Heart (tissue), 3 donors: Measurements from ENCODE around the genes NCAN and MAU2.

DNA sequence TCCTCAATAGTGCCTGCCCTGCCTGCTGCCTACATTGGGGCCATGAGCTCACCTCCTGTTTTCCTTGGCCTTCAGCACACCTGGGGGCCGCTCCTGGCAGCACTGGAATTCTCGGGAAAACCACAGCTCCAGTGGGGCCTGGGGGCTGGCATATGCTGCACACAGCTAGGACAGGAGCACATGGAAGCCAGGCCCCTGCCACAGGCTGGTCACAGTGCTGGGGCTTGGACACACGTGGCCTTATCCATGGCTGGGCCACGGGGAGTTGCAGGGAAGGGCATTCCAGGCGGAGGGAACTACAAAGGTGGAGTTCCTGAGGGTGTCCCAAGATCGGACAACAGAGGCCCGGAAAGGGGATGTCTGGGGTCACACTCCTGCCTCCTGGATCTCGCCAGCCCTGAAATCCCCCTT, 2.5 kb upstream of the COMP start:
- RAMPAGE, long total RNA, 2 experiments, result no peak in any of the 2 experiments

GRCh38 chr19:18850396-18850986, 18.7 kb downstream of the UPF1 start:
- RAMPAGE, long total RNA, 2 experiments, result no peak in any of the 2 experiments

GRCh38 chr19:18900695-18901309, 4.8 kb upstream of the CERS1 start:
- RAMPAGE, long total RNA, 2 experiments, result no peak in any of the 2 experiments

DNA sequence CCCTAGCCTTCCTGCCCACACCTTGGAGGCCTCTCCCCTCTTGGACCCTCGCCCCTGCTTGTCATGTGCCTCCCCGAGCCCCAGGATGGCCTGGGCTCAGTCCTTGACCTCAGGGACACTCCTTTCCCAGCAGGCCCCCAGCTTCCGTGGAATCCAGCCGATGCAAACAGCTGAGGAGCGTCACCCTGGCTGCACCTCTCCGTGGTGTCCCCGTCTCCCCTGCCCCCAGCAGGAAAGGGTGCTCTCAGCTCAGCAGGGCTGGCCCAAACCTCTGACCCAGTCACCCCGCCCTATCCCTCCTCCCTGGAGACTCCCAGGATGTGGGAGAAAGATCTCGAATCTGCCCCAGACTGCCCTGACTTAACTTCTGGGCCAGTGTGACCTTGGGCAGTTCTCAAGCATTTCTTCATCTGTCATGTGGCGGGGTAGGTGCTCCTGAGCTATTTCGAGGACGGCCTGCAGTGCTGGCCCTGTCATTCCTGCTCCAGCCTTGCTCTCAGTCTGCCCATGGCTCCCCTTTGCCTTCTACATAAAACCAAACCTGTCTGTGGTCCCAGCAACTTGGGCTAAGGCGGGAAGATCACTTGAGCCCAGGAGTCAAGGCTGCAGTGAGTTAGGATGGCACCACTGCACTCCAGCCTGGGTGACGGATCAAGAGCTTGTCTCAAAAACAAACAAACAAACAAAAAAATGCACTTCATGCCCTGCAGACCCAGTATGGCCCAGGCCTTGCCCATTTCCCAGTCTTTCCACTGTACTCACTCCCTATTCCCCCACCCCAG, 4.5 kb upstream of the SLC25A42 start:
- RAMPAGE, long total RNA, 2 experiments, result no peak in any of the 2 experiments

GRCh38 chr19:19065409-19065827, 1.6 kb downstream of the SLC25A42 start:
- RAMPAGE, long total RNA, 2 experiments, result no peak in any of the 2 experiments

DNA sequence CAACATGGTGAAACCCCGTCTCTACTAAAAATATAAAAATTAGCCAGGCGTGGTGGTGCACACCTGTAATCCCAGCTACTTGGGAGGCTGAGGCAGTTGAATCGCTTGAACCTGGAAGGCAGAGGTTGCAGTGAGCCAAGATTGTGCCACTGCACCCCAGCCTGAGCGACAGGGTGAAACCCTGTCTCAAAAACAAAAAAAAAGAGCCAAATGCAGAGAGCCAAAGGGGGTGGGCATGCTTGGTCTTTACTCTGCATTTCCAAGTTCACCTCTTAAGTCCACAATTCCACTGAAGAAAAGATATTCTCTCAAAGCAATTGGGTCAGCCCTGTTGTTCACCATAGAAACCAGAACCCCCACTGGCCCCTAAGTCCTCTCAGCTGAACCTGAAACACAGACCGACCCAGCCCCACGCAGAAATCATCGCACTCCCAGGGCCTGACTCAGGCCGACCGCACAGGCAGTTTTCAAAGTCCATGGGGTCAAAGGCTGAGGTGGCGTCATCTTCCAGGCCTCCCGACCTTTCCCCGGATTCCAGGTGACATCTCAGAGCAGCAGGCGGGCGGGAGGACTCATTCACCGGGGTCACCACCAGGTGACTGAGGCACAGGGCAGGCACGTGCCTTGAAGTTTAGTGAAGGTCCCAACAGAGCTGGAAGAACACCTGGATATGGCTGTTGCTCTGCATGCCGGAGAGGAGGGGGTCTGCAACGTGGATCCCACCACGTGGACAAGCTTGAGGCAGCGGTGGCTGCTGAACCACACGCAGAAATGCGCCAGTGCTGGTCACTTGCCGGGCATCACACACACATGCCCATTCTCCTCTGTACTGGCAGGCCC, 33.2 kb downstream of the SLC25A42 start:
- RAMPAGE, long total RNA, 2 experiments, result no peak in any of the 2 experiments

DNA sequence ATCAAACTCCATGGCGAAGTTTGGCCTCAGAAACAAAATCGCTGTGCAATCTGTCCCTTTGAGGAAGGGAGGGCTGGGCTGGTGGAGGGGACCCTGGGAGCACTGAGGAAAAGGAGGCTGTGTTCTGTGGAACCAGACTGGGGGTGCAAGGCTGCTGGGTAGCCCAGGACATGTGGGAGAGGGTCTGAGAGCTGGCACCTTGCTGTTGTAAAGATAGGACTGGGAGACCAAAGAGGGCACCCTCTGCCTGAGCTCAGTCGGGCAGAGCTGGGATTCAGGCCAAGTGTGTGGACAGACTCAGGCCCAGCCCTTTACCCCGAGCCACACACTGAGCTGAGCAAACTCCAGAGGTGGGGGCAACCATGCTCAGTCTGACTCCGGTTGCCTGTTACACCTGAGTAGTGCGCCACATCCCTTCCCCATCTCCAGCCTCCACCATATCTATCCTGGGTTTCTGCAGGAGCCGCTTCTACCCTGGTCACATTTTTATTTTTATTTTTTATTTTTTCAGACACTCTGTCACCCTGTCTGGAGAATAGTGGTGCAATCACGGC, 35.5 kb downstream of the SLC25A42 start:
- RAMPAGE, long total RNA, 2 experiments, result no peak in any of the 2 experiments

DNA sequence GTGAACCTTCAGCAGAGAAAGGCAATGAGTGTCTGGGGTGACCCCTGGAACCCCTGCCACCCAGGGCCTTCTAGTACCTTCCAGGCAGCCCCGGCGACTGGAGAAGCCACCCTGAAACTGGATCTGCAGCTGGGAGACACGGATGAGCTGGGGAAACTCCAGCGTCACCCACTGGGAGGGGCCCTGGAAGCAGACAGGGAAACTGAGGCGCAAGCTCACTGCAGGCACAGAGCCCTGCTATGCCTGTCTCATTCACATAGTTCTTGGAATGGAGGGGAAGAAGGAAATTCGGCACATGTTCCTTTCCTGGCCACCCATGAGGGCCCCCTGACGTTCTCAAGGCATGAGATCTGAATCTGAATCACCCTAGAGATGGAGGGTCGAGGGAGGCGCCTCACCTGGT, 820 bp downstream of the NR2C2AP start:
- RAMPAGE, long total RNA, 2 experiments, result no peak in any of the 2 experiments

GRCh38 chr19:19211619-19212246, at the start of gene NCAN:
TSS of gene NCAN (plus strand) at chr19:19211958.
- RAMPAGE, long total RNA, 2 experiments, result no peak in any of the 2 experiments

DNA sequence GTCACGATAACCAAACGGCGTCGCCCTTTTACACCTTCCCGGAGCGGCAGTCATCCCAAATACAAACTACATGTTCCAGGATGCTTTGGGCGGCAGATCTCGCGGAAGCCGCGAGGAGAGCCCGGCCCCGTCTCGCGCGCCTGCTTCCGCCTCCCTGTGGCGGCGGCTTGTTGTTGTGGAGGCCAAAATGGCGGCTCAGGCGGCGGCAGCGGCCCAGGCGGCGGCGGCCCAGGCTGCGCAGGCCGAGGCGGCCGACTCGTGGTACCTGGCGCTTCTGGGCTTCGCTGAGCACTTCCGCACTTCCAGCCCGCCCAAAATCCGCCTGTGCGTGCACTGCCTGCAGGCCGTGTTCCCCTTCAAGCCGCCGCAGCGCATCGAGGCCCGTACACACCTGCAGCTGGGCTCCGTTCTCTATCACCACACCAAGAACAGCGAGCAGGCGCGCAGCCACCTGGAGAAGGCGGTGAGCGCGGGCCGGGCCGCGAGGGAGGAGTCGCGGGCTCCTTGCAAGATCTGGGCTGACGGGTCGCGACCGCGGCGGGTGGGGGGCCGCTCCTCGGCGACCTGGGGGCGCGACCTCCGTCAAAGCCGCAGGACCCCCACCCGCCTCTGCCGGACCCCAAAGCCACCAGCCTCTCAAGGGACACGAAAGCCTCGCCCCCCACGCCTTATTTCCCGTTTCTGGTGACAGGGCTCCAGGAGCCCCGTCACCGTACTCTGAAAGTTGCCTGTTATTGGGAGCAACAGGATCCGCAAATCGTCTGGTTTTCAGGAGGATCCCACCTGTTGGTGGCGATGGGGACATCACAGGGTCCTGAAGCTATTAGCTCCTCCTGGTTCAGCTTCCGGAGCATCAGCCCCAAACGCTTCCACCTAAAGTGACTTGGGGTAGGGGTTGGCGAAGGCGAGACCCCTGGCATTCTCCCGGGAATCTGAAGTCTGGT, at the start of gene MAU2:
MAU2 (plus strand) TSS at position 157 of the 944 bp plus-strand sequence.
- RAMPAGE, long total RNA, 2 experiments, result start-site peak on the plus strand in 1 of 2 experiments, centred at position 175 of the sequence, 264 reads per replicate

- RAMPAGE, long total RNA, 2 experiments, result no peak in any of the 2 experiments
These were observed 30.2 kb upstream of the GATAD2A start for GRCh38 chr19:19375281-19375589.

- RAMPAGE, long total RNA, 2 experiments, result no peak in any of the 2 experiments
These were observed 47.3 kb downstream of the TSSK6 start for GRCh38 chr19:19467782-19468779.

DNA sequence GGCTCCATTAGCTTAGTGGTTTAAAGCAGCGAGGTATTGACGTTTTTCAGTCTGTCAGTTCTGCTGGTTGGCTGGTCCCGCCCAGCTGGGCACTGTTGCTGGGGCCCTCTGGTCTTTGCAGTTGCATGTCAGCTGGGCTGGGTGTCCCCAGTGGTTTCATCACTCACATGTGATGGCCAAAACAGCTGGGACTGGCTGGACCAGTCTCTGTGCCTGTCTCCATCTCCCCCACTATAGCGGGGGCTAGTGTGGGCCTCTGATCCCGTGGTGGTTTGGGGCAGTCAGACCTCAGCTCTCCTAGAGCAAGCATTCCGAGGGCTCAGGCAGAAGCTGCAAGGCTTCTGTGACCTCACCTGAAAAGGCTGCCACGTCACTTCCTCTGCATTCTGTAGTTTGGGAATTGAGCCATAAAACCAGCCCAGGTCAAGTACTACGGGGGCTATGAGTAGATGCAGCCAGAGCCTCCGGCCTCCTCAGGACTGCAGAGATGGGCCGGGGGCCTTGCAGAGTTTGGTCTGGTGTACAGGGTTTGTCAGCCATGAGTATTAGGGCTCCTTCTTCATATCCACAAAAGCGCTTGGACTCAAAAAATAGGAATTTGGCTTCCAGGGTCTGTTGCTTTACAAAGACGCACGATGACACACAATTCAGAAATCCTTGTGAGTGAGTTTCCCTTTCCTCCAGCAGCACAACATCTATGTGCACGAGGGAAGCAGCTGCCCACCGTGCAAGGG, 29.9 kb downstream of the TSSK6 start:
- RAMPAGE, long total RNA, 2 experiments, result no peak in any of the 2 experiments

GRCh38 chr19:19493779-19494491, 21.4 kb downstream of the TSSK6 start:
- RAMPAGE, long total RNA, 2 experiments, result no peak in any of the 2 experiments

GRCh38 chr19:19506187-19507056, 8.9 kb downstream of the TSSK6 start:
- RAMPAGE, long total RNA, 2 experiments, result no peak in any of the 2 experiments

GRCh38 chr19:19663054-19663518, 390 bp downstream of the ATP13A1 start:
- RAMPAGE, long total RNA, 2 experiments, result no peak in any of the 2 experiments

DNA sequence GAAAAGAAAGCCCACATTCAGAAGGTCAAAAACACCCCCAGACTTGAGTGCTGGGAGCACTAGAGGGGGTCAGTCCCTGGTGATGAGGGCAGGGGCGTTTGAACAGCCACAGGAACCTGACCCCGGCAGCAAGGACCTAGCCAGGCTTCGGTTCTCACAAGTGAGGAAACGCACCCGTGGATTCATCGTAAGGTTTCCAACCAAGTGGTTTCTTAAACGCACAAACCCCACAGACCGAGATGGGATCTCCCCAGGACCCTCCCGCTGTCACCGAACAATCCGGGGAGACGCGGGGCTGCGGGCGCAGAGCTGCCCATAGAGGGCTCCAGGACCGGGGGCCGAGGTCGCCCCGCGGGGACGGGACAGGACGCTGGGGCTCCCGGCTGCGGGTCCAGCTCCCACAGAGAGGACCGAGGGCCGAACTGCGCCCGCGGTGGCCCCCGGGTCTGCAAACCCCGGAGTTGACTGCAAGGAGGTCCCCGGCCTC, 457 bp downstream of the ZNF14 start:
- RAMPAGE, long total RNA, 2 experiments, result no peak in any of the 2 experiments

- RAMPAGE, long total RNA, 2 experiments, result start-site peak on the plus strand in 1 of 2 experiments, at chr19:19776574-19776618 at its widest, 18 reads per replicate
These were observed 43.3 kb upstream of the ZNF14 start for GRCh38 chr19:19775696-19777067.

GRCh38 chr19:19866679-19867143, 1.0 kb downstream of the ZNF253 start:
- RAMPAGE, long total RNA, 2 experiments, result no peak in any of the 2 experiments

DNA sequence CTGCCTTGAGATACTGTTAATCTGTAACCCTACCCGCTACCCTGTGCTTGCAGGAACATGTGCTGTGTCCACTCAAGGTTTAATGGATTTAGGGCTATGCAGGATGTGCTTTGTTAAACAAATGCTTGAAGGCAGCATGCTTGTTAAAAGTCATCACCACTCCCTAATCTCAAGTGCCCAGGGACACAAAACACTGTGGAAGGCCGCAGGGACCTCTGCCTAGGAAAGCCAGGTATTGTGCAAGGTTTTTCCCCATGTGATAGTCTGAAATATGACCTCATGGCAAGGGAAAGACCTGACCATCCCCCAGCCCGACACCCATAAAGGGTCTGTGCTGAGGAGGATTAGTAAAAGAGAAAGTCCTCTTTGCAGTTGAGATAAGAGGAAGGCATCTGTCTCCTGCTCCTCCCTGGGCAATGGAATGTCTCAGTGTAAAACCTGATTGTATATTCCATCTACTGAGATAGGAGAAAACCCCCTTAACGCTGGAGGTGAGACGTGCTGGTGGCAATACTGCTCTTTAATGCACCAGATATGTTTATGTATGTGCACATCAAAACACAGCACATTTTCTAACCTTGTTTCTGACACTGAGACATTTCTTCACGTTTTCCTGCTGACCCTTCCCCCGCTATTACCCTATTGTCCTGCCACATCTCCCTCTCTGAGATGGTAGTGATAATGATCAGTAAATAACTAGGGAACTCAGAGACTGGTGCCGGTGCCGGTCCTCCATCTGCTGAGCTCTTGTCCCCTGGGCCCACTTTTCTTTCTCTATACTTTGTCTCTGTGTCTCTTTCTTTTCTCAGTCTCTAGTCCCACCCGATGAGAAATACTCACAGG, 4.9 kb downstream of the ZNF90 start:
- RAMPAGE, long total RNA, 2 experiments, result no peak in any of the 2 experiments